ENCODE results near the gene OR4F15.

GRCh38 chr15:100926979-100927873 lies 8.1 kb downstream of the LRRK1 start:
- RRBS = no CpG with 5 or more reads among the region's 9 CpGs
CAGE:
- cytosol, long polyA plus RNA = no peak
- long polyA plus RNA = no peak
- nucleus, long polyA plus RNA = no peak

DNA sequence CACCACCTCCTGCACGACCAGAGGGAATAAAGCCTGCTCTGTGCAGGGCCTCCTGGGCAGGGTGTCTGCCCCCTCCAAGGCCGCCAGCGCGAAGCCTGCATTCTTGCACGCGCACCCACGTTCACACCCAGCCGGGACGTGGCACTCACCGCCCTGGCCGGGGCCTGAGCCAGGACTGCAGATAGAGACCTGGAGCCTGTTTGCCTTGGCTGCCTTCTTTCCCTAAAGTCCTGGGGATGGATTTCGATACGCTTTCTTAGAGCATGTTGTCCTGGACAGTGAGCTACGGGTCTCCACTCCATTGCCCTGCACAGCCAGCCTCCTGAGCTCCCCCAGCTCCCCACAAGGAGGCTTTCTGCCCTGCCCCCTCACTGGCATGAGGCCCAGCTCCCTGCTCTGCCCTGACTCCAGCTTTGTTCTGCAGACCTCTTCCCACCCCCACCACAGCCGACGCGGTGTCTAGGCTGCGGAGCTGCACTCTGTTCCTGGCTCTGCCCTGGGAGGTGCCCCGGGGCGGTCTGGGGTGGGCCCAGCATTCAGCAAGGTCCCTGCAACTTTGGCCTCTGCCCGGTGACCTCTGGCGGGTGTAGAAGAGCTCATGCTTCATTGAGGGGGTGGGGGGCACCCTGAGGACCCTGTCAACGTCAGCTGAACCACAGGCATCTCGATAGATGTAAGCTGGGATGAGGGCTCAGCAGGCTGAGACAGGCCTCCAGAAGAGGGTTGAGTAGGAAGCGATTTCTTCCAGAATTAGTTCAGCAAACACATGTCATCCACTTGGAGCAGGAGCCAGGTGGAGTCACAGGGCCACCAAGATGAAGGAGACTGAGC lies 145.0 kb downstream of the LRRK1 start:
- RRBS = 83% methylated on average over 3 of the region's 25 CpGs
CAGE:
- cytosol, long polyA plus RNA = no peak
- long polyA plus RNA = no peak
- nucleus, long polyA plus RNA = no peak

DNA sequence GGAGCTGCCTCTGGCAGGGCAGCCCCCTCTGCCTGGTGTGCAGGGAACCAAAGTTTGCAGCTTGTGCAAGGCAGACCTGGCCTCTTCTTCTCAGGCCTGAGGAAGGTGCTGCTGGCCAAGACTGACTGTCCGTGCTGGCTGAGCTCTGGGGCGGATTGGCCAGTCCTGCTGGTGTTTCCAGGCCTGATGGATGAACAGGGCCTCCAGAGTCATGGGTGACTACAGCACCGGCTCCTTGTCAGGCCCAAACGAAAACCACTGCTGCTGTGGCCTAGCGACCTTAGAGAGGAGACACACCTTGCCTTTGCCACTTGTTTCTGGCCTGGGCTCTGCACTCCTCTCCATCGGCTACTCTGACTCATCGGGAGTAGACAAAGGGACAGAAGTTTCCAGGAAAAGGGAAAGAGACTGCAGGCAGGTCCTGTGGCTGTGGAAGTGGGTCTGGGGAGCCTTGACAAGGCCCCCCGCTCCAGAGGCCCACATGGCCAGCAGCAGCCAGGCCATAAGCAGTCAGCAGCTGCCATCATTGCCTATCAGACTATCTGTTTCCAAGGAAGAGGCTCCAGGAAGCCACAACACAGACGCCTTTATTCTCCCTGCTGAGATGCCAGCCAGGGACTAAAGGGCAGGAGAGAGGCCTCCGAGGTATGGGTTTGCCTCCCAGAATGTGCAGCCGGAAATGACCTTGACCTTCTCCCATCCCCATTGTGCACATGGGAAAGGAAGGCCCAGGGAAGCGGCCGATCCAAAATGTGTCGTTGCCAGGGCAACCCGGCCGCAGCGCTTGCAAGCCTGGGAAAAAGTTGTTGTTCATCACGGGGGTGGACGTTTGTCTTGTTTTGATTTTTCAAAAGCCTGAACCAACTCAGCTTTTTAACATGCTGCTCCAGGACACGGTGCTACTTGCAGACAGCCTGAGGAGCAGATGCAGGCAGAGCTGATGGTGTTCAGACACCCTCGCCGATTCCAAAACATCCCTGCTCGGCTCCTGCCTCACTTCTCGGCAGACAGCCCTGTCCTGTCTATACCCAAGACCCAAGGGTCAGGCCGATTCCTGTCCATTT lies 160.4 kb downstream of the CHSY1 start:
- RRBS = 94% methylated on average over 4 of the region's 25 CpGs
CAGE:
- cytosol, long polyA plus RNA = no peak
- long polyA plus RNA = no peak
- nucleus, long polyA plus RNA = no peak

DNA sequence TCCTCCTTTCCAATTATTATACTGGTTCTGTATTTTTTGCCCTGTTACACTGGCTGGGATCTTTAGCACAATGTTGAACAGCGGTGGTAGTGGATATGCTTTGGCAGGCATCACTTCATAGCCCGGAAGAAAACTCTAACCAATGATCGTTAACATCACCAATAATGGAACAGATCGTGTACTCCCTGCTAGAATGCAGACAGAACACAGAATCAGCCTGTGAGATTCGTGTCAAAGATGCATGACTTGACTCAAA lies 4.1 kb upstream of the SNRPA1 start:
- RRBS = no CpG with 5 or more reads among the region's 5 CpGs
CAGE:
- cytosol, long polyA plus RNA = no peak
- long polyA plus RNA = no peak
- nucleus, long polyA plus RNA = no peak

DNA sequence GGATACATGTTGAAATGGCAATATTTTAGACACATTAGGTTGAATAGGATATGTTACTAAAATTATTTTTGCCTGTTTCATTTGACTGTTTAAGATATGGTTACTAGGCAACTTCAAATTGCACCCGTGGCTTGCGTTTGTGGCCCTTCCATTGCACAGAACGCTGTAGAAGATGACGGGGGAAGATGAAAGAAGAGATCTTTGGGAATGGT lies 18.7 kb upstream of the SNRPA1 start:
- RRBS = no CpG with 5 or more reads among the region's 4 CpGs
CAGE:
- cytosol, long polyA plus RNA = no peak
- long polyA plus RNA = no peak
- nucleus, long polyA plus RNA = no peak

DNA sequence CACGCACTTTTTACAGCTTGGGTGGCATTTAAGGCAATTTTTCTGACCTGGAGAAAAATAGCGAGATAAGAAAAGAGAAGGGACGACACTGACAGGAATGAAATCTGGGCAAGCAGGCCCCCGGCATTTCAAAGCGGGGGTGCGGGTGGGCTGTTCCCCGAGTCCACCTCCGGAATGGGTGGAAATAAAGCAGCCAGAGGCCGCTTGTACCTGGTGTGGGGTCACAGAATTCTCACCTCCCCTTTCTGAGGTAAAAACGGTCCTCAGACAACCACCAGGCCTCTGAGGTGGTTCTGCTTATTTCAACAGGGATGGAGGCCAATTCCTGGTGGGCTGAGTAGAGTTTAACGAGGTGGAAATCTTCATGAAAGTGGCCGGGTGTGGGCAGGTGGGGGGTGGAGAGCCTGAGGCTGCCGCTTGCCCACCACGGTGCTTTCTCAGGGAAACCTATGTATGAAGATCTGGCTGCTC lies 27.5 kb upstream of the SNRPA1 start:
- RRBS = 68% methylated on average over 5 of the region's 14 CpGs
CAGE:
- cytosol, long polyA plus RNA = no peak
- long polyA plus RNA = no peak
- nucleus, long polyA plus RNA = no peak

- RRBS = no CpG with 5 or more reads among the region's 12 CpGs
CAGE:
- cytosol, long polyA plus RNA = no peak
- long polyA plus RNA = no peak
- nucleus, long polyA plus RNA = no peak
These were observed 33.3 kb upstream of the SNRPA1 start for GRCh38 chr15:101328236-101328871.

DNA sequence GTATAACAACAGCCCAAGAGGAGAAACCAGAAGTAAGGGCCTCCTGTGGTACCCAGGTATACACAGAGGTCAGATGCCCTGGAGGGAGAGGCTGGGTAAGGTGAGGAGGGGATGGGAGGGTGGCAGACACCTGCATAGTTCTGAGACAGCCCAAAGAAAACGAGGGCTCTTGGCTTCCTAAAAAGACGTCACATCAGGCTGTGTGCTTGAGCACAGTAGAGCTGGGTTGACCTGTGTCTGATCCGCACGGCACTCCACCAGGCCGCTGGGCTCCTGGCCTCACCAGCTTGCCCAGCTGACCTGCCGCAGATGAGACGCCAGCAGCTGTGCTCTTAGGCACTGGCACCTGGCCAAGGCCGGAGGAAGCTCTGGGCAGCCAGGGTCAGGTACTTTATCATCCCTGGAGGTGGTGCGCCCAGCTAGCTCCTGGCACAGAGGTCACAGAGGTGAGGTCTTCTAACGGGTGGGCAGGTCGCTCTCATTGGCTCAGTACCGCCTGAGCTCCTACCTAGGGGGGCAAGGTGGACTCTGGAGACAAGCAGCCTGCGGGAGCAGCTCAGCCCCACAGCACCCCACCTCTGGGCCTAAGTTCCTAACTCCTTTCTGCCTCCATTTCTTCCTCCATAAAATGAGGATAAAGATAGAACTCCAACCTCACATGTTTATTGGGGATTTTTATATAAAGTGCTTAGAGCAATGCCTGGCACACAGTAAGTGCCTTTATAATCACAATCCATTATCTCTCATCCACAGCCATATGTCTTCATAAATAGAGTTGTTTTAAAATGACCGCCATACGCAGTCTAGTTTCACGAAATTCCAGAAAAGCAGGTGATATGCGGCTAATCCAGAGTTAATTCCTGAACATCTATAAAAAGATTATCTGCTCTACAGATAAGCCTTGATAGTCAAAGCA lies 82.1 kb upstream of the SNRPA1 start:
- RRBS = no CpG with 5 or more reads among the region's 17 CpGs
CAGE:
- cytosol, long polyA plus RNA = no peak
- long polyA plus RNA = no peak
- nucleus, long polyA plus RNA = no peak

DNA sequence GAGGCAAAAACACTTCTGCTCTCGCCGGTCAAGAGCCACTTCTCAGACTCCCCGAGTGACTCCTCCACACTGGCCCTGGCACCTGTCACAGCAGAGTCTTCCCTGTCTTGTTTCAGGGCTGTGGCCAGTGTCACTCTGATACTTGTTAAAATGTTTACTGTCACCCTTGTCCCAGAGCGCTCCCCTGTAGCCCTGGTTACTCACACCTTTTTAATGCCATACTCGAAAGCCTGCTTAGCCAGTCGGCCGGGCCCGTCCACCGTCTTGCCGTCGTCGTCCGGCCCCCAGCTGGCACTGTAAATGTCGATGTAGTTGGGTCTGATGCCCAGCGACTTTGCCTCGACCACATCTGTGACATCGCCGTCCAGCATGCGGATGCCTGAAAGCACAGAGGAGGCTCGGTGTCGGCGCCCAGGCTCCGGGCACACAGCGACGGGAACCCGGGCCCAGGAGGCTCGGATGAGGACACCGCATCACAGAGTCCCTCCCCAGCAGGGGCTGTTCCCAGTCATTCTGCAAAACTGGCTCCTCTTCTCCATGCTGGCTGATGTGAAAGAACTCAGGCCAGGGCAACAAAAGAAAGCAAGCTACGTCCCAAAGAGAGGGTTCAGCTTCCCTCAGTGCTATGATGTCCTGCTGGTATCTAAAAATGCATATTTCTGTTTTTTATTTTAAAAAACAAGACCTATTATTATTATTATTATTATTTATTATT lies 91.2 kb downstream of the PCSK6 start:
- RRBS = no CpG with 5 or more reads among the region's 29 CpGs
CAGE:
- cytosol, long polyA plus RNA = no peak
- long polyA plus RNA = no peak
- nucleus, long polyA plus RNA = no peak

DNA sequence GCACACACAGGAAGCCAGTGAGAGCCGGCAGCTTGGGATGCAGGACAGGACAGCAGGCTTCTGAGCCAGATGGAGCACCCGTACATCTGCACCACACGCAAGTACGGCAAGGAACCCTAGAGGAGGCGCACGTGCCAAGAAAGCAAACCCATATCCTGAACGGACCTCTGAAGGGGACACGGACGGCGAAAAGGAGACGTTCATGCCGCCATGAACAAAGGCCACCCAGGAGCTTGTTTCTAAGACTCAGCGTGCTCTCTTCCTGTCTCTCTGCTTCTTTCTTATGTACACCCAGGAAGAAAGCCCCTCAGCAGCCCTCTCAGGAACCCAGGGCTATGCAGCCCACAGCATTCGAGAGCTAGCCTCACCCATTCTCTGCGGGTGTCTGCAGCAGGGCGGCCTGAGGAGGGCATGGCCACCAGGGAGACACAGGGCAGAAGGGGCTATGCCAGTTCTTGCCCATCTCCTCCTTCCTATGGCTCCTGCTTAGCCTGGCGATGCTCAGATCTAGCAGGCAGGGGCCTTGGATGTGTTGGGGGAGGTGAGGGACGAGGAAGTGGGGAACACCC lies 81.4 kb downstream of the PCSK6 start:
- RRBS = no CpG with 5 or more reads among the region's 18 CpGs
CAGE:
- cytosol, long polyA plus RNA = no peak
- long polyA plus RNA = no peak
- nucleus, long polyA plus RNA = no peak

DNA sequence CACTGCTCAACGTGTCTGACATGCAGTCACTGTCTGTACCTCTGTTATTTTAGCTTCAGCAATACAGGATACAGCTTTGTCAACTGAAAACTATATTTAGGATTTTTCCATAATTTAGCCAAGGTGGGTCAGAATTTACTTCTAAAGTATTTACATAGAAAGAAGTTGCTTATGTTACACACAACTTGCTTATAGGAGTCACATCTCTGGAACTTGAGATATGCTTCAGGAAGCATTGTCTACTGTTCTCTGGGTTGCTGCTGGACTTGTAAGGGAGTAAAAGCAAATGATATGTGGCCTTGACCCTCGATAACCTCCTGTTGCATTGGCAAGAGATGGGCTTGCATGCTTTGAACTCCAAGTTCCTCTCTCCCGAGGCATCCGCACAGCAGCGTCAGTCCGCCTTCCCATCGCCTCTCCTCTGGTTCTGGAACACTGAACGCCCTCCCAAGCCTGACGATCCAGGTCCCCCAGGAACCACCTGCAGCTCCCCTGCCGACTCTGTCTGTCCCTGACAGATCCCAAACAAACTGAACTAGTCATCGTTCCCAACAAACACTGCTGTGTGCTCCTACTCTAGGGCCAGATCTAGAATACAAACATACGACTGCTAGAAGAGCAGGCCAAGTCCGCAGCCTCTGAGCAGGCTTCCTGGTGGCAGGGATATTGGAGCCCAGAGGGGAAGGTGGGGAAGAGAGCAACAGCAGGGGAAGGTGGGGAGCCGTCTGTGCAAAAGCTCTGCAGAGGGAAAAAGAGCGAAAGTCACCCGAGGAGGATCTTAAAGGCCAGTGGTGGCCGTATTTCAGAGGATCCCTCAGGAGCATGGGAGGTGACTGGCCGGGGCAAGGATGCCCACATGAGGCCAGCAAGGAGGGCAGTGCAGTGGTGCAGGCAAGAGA lies 51.0 kb downstream of the PCSK6 start:
- RRBS = no CpG with 5 or more reads among the region's 18 CpGs
CAGE:
- cytosol, long polyA plus RNA = no peak
- long polyA plus RNA = no peak
- nucleus, long polyA plus RNA = no peak

- RRBS = 48% methylated on average over 4 of the region's 10 CpGs
CAGE:
- cytosol, long polyA plus RNA = no peak
- long polyA plus RNA = no peak
- nucleus, long polyA plus RNA = no peak
These were observed 45.5 kb downstream of the PCSK6 start for GRCh38 chr15:101443878-101444516.

- RRBS = no CpG with 5 or more reads among the region's 2 CpGs
CAGE:
- cytosol, long polyA plus RNA = no peak
- long polyA plus RNA = no peak
- nucleus, long polyA plus RNA = no peak
These were observed 11.6 kb upstream of the PCSK6 start for GRCh38 chr15:101501123-101501552.

GRCh38 chr15:101647297-101647742 lies 4.9 kb downstream of the TM2D3 start:
- RRBS = no CpG with 5 or more reads among the region's 3 CpGs
CAGE:
- cytosol, long polyA plus RNA = no peak
- long polyA plus RNA = no peak
- nucleus, long polyA plus RNA = no peak

CAGE:
- cytosol, long polyA plus RNA = no peak
- long polyA plus RNA = no peak
- nucleus, long polyA plus RNA = no peak
These were observed at the start of gene OR4F15 for GRCh38 chr15:101812028-101812472. Gene OR4F15, plus strand, starts transcription at chr15:101812202.